Thoracic aorta (tissue), 1 donor: ENCODE data around the genes FANCD2, TATDN2 and VGLL4.

GRCh38 chr3:9884340-9885024 is 4.4 kb upstream of the CIDEC start:
- RAMPAGE, long total RNA: no peak

GRCh38 chr3:9946172-9947198 is 5.7 kb downstream of the PRRT3 start:
- RAMPAGE, long total RNA: start-site peak on the minus strand at chr3:9946484-9946598, 19 reads

- RAMPAGE, long total RNA: start-site peak on the minus strand at chr3:10026366-10026372, 43 reads; start-site peak on the plus strand at chr3:10026411-10026434, 7 reads
Observed at GRCh38 chr3:10026169-10027461, at the start of gene FANCD2. Gene FANCD2 (plus strand): TSS chr3:10026437.

DNA sequence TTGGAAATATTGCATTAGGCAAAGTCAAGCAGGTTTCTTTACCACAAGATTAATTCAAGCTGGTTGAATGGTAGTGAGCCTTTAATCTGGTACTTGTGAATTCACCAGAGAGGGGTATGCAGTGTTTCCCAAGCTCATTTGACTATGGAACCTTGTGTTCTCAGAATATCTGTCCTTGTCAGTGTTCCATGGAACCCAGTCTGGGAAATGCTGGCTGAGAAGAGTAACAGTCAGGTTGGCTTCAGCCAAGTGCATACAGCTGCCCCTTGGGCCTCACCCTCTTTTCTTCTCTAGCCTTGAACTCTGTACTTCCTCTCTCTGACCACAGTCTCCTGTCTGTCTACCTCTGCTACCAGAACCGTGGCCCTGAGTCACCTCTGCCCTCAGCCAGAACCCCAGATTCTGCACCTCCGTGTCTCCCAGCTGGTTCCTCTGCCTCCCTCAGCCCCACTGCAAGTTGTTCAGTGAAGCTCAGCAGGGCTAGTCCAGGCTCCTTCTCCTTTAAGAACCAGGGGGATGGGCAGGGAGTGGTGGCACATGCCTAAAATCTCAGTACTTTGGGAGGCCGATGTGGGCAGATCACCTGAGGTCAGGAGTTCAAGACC is 24.6 kb upstream of the TATDN2 start:
- RAMPAGE, long total RNA: no peak

GRCh38 chr3:10232071-10232702 is 16.1 kb upstream of the TATDN2 start:
- RAMPAGE, long total RNA: no peak

- RAMPAGE, long total RNA: no peak
Observed at GRCh38 chr3:10248415-10249291, at the start of gene TATDN2. Gene TATDN2 (plus strand): TSS chr3:10248459.

DNA sequence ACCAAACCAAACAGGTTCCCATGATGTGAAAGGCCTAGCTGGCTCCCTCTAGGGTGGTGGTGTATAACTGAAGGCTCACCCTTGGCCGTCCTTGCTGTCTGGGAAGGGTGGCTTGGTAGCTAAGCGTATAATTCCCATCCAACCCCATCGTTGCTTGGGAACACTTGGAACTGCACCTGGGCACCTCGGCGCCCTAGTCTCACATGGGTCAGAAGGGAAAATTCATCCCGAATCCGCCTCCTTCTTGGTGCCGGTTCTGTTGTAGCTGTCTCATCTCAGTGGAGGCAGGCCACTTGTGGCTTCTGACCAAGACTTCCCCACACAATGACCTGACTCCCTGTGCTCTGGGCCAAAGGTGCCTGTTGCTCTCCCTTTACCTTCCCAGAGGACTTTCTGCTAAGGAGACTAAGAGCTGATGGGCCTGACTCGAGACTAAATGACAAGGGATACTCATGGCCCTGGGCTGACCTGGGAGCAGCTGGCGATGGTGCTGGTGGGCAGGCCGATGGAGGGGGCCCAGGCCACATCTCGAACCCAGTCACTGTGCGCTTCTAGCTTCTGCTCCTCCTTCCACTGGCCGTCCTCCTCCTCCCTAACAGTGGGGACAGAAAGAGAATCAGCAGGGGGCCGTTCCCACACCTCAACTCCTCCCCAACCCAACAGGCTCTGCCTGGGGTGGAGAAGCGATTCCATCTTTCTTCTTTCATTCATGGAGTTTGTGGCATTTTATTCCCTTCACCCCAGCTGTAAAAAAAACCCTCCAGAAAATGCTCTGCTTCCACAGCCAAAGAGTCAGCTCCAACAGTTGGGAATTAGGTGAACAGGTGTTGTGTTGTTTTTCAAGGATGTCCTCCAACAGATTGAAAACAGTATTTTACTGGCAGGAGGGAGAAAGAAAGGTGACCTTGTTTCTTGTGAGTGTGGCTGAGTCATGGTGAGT is 12.1 kb upstream of the GHRL start:
- RAMPAGE, long total RNA: no peak

GRCh38 chr3:10707654-10707866 is 108.5 kb upstream of the SLC6A11 start:
- RAMPAGE, long total RNA: no peak

DNA sequence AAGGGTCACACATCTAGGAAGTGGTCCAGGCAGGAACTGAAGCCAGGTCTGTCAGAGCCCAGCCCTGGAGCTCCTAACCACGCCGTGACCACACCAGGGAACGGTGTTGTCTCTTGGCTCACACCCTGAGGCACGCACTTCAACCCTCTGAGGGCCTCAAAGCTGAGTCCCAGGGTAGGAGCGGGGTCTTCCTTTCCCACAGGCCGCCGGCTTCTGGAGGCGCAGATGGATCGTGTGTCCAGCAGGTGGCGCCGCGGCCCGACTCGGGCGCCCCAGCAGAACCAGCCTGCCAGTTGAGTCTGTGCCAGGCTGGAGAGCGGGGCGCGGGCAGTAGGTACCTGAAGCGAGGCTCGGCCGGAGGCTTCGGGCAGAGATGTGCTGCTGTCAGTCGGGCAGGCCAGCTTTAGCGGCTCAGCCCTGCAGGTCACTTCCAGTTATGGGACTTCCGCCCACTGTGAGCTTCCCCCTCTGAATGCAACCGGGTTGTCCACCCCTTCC is 68.2 kb downstream of the SLC6A1 start:
- RAMPAGE, long total RNA: no peak

GRCh38 chr3:11155328-11155809 is 1.1 kb downstream of the HRH1 start:
- RAMPAGE, long total RNA: no peak

DNA sequence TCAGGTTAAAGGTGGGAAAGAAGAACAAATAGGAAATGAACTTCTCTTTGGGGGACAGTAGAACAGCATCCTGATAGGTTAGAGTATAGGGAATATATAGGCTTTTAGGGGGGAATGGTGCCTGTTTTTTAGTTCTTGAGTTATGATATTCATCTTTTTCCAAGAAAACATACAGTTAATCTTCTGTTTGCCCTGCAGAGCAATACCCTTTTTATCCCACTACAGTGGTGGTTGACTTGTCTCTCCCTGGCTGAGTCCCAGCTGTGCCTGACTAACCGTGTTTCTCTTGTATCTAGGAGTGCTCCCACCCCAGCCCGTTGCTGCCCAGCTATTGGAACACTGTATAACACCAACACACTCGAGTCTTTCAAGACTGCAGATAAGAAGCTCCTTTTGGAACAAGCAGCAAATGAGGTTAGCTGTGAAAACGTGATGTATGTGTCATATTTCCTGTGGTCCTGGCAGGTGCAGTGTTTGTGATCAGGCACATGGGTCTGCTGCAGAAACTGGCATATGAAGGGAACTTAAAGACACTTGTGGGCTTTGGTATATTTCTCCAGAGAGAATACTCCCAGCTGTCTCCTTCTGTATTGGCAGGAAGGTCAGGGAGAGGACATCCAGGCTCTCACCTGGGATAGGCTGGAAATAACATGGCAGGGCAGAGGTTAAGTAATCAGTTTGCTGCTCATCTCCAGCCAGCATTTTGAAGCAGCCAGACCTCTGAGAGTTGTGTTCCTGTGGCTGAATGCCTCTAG is 34.6 kb downstream of the ATG7 start:
- RAMPAGE, long total RNA: no peak

DNA sequence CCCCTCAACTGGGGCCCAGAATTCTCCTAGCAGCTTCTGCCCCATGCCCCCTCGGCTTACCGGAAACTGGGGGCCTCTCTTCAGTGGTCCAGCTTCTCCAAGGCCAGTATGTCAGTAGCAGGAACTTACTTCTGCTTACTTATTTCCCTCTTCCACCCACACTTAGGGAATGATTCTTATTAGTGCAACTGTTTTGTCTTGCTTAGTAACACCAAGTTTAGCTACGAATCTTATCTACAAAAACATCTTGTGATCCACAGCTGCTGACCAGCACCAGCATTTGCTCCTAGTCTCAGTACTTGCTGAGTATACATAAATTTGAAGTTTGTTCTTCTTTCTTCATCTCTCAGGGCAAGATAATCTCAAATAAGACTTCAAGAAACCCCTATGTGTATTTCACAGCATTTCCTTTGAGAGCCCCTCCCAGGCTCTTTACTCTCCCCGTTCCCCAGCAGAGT is 35.9 kb downstream of the ATG7 start:
- RAMPAGE, long total RNA: no peak

DNA sequence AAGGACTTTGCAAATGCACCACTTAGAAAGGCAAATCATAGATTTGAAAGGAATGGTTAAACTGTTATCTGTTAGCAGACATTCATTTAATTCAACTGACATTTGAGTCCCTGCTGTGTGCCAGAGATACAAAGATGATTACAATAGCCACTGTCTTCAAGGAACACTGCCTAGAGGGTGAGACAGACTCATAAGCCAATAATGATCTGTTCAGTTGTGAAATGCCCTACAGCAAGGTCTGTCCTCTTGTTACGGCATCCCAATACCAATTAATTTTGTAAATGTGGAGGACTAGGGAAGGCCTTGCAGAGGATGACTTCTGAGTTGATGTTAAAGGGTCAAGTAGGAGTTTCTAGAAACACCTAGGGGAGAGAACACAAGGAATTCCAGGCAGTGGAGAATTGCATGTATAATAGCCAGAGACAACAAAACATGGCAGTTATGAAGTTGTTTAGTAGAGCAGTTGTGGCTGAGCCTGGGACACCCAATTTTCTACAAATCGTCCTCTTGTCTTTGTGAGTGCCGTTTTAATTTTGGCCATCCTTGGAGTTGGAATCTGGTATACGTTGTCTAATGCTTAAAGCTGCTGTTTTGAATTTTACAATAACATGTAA is 113.3 kb downstream of the ATG7 start:
- RAMPAGE, long total RNA: no peak

GRCh38 chr3:11391129-11391530 is 118.9 kb downstream of the ATG7 start:
- RAMPAGE, long total RNA: no peak

DNA sequence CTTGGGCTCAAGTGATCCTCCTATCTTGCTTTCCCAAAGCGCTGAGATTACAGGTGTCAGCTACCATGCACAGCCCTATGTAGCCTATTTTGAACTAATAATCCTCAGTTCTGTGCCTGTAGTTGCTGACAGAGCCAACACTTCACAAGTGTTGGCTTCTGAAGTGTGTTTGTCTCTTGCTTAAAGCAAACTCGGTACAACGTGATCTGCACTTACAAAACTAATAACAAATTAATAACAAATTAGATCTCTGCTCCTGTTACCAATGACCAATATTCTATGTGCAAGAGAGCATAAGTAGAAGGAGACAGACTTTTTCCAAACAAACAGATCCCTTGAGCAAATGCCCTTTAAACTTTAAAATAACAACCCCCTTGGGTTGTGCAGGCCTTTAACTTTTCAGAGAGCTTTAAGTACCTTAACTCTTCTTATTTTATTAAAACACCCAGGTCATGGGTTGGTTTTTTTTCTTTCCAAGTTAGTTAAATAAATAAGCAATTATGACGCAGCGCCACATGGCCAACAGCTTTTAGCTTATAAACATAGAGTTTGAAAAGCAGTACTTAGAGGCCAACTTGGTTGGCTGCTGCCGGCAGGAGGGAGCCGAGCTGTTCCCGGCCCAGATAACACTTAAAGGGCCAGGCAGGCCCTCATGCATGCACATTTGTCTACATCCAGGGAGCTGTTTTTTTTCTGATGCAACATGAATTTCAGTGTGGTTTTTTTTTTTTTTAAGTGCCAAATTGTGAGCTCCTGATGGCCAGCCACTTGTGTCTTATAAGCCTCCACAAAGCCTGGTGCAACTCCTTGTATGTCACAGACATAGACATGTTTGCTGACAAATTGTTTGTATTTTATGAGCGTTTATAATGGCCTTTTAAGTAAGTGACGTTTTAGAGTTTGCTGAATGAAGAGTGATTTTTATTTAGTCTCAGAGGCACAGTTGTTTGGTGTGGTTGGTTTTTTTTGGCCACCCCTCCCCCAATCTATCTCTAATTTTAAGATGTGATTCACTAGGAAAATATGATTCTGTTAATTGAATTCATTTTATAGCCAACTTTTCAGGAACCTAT is 134.7 kb downstream of the VGLL4 start:
- RAMPAGE, long total RNA: no peak

DNA sequence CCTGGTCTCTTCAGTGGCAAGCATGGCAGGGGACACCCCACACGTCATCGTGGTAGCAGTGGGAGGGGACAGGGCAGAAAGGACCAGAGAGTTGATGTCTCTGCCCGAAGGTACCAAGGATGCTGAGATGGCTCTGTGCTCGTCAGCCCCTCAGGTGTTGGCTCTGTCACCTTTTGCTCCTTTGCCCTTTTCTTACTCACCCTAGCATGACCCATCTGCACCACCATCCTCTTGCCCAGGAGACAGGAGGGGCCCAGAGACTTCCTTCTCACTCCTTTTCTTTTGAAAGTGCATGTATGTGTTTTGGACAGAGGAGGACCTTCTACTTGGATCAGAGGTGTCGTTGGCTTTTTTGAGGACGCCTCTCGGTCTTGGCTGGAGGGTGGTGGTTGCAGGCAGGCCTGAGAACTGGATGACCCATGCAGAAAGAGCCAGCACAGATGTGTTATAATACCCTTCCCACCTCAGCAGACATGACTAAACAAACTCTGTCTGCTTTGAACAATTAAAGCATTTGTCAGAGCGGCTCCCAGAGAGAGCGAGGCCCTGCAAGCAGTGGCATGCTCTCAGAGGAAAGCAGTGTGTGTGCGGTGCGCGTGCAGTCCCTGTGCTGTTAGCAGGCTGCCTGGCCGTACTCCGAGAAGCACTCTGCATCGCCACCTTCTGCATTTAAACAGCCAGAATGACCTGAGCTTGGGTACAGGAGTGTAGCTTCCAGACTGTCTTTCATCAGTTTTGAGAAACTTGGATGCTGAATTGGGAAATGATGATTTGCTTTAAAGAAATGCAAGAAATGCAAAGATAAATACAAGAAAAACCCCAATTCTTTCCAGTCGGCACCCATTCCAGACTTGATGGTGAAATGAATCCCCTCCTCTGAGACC is 113.8 kb downstream of the VGLL4 start:
- RAMPAGE, long total RNA: no peak

- RAMPAGE, long total RNA: no peak
Observed at GRCh38 chr3:11554600-11555221, 89.0 kb downstream of the VGLL4 start.

DNA sequence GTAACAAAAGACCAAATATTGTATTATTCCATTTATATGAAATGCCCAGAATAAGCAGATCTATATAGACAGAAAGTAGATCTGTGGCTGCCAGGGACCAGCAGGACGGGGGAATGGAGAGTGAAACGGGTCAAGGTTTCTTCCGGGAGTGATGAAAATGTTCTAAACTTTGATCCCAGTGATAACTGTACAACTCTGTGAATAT is 18.0 kb downstream of the VGLL4 start:
- RAMPAGE, long total RNA: no peak

- RAMPAGE, long total RNA: no peak
Observed at GRCh38 chr3:11626047-11626589, 17.6 kb downstream of the VGLL4 start.

DNA sequence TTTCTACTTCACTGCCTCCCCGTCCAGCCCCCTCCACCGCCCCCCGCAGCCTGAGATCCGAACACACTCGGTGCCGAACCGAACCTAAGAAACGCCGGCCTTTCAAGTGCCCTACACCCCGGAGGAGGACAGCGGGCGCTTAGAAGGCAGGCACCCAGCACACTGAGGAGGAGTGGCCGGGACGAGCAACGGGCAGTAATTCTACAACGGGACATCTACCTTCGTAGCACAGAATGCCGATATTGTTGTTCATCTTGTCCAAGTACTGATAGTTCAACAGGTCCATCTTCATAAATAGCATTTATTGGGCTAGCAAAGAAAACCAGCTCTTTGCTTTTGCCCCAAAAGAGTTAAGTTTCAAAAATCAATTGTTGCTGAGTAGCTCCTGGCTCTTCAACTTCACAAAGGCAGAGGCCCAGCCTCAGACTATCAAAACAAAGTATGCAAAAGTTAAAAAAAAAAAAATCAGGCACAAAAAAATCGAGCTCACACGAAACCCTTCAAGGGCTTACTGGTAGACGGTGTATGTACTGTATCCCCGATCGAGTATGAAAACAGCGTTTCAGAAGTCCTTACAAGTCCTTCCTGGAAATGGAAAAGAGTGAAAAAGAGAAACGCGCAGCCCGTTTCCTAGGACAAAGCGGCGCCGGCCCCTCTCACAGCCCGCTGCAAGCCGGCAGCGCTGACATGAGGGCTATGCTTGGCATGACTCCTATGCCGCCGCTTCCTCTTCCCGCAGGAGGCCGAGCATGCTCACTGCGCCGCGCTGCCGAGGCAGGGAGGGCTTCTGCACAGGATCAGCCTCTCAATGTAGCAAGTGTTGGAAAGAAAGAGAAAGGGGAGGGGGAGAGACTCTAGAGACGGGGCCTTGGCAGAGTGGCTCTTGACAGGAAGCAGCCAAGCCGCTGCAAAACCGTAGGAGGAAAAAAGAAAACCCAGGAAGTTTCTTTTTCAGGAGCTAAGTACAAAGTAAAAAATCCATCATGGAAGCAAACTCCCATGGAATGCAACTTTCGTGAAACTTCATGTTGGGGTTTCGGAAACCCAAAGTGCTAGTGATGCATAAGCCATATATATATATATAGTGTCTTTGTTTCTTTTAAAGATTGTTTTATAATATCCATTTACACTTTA is at the start of gene VGLL4:
TSS of gene VGLL4 (minus strand) at position 698 of the 1,134 bp plus-strand sequence.
- RAMPAGE, long total RNA: no peak